Neural cell (in vitro differentiated cells): ENCODE results near the gene MGST1.

GRCh38 chr12:15879412-15879788, 2.8 kb upstream of the STRAP start:
- RAMPAGE, long total RNA, result no peak

DNA sequence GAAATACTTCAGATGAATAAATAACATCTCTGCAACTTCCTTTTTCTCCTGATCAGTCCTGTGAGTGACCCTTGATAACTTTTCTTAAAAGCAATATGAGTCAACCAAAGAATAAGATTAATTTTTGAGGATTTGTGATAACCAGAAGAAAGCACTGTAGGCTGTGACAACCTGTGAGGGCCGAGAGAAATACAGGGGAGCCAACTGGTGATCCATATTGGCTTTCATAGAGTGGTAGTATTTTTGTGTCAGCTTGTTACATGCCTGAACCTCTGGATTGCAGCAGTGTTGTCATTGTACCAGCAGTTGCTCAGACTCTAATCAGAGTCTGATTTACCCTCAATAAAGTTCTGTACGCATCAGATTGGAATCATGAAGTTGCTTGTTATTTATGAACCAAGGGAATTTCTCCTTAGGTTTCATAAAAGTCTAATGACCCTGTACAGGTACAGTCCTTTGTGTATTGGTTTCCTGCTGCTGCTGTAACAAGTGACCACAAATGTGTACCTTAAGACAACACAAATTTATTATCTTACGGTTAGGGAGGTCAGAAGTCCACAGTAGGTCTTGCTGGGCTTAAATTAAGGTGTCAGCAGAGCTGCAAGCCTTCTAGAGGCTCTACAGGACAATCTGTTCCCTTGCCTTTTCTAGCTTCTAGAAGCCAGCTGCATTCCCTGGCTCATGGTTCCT, 6.9 kb upstream of the DERA start:
- RAMPAGE, long total RNA, result no peak

DNA sequence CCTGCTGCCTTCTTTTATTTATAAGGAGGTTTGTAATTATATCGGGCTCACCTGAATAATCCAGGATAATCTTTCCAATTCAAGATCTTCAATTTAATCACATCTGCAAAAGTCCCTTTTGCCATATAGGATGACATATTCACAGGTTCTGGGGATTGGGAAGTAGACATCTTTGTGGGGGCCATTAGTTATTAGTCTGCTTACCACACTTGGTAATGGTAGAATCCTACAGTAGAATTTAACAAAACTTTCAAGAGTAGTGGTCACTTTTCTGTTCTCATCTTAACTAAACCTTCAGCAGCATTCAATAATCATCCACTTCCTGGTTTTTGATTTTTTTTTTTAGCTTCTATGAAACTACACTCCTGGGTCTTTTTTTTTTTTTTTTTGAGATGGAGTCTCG, 6.3 kb upstream of the DERA start:
- RAMPAGE, long total RNA, result no peak

DNA sequence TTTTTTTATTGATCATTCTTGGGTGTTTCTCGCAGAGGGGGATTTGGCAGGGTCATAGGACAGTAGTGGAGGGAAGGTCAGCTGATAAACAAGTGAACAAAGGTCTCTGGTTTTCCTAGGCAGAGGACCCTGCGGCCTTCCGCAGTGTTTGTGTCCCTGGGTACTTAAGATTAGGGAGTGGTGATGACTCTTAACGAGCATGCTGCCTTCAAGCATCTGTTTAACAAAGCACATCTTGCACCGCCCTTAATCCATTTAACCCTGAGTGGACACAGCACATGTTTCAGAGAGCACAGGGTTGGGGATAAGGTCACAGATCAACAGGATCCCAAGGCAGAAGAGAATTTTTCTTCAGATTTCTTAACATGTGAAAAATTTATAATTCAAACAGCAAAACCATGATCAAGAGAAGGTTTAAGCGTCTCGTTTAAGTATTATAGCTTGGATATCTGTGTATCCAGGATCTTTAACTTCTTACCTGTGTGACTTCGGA, 944 bp downstream of the DERA start:
- RAMPAGE, long total RNA, result no peak

DNA sequence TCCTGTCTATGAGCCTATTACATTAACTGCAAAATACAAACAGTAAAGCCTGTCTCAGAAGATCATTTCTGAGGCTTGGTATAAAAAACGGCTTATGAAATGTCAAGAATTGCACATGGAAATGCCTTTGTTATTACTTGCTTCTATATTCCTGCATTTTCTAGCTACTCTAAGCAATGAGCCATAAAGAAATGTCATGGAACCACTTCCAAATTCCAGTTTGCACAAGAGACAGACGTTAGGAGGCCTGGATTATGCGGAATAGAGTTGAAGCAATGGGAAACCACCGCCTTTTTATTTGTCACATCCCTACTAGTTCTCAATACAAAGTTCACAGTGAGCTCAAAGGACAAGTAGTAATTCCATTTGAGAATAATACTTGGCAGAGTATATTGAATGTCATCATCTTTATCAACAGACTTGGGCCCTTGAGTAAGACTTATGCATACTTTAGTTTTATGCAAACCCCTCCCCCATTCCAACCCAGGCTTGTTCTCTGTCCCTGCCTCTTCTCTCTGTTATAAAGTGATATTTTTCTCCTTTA, 3.6 kb upstream of the SLC15A5 start:
- RAMPAGE, long total RNA, result no peak

DNA sequence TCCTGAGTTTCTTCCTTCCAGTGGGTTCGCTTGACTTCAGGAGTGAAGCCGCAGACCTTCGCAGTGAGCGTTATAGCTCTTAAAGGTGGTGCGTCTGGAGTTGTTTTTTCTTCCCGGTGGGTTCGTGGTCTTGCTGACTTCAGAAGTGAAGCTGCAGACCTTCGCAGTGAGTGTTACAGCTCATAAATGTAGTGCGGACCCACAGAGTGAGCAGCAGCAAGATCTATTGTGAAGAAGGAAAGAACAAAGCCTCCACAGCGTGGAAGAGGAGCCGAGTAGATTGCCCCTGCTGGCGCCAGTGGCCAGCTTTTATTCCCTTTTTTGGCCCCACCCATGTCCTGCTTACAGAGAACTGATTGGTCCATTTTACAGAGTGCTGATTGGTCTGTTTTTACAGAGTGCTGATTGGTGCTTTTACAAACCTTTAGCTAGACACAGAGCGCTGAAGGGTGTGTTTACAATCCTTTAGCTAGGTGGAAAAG, 14.9 kb upstream of the MGST1 start:
- RAMPAGE, long total RNA, result no peak

DNA sequence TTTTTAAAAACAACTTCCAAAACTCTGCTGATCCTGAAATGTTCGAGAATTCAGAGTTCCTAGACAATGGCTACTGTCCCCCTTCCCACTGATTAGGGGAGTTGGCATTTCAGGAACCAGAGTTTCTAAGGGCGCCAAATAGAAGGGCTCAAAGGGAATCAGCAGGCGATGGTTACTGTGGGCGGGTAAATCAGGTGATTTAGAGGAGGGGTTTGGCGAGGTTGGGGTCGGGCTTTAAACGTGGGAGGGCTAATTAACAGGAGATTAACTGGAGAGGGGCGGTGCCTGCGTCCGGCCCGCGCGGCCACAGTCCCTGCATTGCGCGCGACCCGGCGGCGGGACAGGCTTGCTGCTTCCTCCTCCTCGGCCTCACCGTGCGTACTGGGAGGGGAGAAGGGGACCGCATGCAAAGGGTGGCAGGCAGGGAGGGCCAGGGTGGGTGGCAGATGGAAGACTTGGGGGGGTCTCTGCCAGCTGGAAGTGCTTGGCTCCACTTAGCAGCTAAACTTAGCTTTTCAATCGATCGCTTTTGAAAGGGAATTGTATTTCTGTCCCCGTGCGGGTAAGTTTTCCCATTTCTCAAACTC, at the start of gene MGST1:
TSS of gene MGST1 (plus strand) at position 309 of the 587 bp plus-strand sequence.
- RAMPAGE, long total RNA, result start-site peak on the plus strand centred at position 302 of the sequence, 85 bp wide, 245 and 13 reads in 2 replicates

GRCh38 chr12:16599107-16599462, 6.9 kb downstream of the LMO3 start:
- RAMPAGE, long total RNA, result no peak

DNA sequence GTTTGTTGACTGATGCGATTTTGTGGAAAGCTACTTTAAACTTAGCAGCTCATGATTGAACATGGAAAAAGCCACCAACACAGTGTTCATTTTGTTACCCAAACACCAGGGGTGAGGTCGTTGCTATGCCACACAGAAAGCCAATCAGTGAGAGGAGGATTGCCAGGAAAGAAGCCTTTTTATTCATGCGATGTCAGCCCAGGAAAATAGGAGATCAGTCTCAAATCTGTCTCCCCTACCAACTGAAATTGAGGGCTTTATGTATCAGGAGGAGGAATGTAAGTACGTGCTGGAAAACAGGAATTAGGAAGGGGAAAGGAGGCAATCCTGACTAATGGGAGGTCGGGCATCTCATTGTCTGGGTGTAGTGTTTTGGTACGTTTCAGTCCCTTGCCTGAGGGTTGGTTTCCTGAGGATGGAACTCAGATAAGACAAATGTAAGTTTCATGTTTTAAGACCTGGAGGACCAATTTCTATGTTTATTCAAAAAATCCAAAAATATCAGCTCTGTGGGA, 92.7 kb upstream of the PLEKHA5 start:
- RAMPAGE, long total RNA, result no peak

- RAMPAGE, long total RNA, result no peak
Measured at GRCh38 chr12:19155866-19156761, 26.6 kb downstream of the PLEKHA5 start.

GRCh38 chr12:19440104-19441116, 1.1 kb downstream of the AEBP2 start:
- RAMPAGE, long total RNA, result no peak

DNA sequence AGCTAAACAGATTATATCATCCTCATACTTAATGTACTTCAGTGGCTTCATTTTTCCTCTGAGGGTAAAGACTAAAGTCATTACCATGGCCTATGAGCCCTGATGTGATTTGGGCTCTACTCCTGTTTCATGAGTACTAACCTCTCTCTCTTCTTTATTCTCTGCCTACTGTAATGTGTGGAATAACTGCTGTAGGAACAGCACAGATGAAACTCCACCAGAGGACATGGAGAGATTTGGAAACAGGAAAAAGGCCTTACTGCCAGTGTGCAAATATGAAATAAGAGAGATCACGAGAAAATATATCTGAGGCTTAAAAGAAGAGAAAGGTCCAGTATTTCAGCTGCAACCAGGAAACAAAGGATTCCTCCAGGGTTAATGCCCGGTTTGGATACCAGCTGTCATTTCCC, 422.5 kb upstream of the PDE3A start:
- RAMPAGE, long total RNA, result no peak

- RAMPAGE, long total RNA, result no peak
Measured at GRCh38 chr12:20109602-20110264, 258.6 kb upstream of the PDE3A start.

- RAMPAGE, long total RNA, result no peak
Measured at GRCh38 chr12:20280500-20280819, 87.9 kb upstream of the PDE3A start.

GRCh38 chr12:20369417-20370635, 1.5 kb downstream of the PDE3A start:
- RAMPAGE, long total RNA, result no peak

- RAMPAGE, long total RNA, result no peak
Measured at GRCh38 chr12:21336573-21336899, 1.8 kb upstream of the SLCO1A2 start.

DNA sequence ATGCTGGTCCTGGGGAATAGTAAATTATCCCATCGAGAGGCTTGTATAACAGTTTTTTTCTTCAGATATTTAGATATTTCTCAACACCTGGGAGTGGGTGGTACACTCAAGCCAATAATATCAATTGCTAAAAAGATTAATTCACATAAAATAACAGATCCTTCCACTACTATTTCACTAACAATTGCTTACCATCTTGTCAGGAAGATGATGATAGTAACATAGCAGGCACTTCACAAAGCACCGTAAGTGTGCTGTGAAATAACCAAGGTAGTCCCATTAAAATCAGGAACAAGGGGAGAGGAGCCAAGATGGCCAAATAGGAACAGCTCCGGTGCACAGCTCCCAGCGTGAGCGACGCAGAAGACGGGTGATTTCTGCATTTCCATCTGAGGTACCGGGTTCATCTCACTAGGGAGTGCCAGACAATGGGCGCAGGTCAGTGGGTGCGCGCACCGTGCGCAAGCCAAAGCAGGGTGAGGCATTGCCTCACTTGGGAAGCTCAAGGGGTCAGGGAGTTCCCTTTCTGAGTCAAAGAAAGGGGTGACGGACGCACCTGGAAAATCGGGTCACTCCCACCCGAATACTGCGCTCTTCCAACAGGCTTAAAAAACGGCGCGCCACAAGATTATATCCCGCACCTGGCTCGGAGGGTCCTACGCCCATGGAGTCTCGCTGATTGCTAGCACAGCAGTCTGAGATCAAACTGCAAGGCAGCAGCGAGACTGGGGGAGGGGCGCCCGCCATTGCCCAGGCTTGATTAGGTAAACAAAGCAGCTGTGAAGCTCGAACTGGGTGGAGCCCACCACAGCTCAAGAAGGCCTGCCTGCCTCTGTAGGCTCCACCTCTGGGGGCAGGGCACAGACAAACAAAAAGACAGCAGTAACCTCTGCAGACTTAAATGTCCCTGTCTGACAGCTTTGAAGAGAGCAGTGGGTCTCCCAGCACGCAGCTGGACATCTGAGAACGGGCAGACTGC, 22.3 kb downstream of the IAPP start:
- RAMPAGE, long total RNA, result no peak

GRCh38 chr12:21509446-21509896, 7.9 kb downstream of the GOLT1B start:
- RAMPAGE, long total RNA, result no peak

DNA sequence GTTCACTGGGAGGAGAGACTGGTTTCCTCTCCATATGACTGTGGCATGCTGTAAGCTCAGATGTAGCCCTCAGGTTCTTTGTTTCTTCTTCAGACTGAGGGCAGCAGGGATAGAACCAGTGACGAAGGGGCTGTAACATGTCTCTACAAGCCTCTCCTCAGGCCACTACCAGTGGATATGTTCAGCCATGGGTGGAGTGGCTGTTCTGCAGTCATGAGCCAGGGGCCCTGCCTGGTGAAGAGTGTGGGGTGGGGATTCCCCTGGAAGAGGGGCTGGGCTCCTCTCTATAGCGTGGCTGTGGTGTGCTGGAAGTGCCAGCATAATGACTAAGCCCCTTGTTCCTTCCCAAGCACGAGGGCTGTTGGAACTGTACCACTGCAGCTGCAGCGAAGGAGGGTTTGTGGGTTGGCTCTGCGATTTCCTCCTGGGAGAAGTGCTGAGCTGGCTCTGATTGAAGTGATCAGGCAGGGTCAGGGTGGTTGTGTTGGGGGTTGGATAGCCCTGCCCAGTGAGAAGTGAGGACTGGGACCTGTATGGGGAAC, 55.8 kb downstream of the CMAS start:
- RAMPAGE, long total RNA, result no peak

GRCh38 chr12:22321680-22322008, 12.9 kb downstream of the ST8SIA1 start:
- RAMPAGE, long total RNA, result no peak